Glomerular endothelial cell (primary cell): ENCODE measurements around a stretch of chr13.

DNA sequence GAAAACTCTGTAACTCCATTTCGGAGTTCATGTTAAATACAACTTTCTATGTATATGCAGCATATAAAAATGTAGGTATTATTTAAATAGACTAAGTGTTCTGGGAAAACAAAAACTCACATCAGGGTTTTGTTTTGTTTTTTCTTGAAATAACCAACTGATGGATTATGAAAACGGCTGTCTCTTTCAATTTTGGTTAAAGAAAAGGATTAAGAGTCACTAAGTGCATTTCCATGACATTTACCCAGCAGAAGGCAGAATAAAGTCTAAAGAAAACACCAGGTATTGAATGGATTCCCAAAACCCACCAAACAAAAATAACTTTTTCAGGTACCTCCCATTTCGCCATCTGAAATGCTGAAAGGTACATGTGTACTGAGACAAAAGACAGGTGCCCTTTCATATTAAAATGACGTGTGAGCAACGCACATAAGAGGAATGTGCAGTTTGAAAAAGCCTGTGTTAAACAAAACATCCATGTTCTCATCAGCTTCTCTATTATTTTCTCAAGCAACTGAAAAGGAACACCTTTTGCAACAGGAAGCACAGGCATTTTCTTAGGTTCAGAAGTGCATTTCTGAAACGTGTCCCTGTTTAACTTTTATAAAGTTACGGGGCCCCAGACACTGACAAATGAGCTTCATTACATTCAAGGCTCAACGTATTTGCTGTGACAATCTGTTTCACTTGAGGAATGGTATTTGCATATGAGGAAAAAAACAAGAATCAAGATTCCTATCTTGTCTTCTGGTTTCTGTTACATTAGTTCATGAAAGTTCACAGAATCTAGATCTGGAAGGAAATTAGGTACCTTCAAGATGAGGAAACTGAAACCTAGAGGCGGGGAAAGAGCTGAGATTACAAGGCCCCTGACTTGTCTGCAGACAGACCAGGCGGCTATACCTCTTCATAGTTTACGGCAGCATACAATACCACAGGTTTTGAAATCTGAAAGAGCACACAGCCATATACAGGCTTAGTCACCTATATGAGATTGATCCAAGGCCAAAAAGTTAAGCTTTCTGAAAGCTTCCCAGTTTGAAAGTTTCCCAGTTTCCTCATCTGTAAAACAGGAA is 643.6 kb downstream of the KLF5 start:
- RAMPAGE, long total RNA: no peak

GRCh38 chr13:73967751-73968427 is 909.1 kb downstream of the KLF5 start:
- RAMPAGE, long total RNA: no peak

GRCh38 chr13:74057105-74057614 is 998.4 kb downstream of the KLF5 start:
- RAMPAGE, long total RNA: no peak

DNA sequence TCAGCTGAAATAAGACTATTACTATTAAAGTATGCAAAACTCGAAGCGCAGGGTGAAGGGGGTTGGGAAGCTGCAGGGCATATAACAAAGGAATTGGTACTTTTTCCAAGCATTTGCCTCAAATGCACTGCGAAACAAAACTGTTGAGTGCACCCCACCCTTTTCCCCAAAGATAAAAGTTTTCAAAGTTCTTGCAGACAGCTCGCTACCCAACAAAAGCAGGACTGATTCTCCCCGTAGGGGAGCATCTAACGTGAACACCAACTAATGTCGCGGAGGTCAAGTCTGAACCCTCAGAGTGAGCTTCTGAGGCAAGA is 1073.8 kb downstream of the KLF5 start:
- RAMPAGE, long total RNA: no peak

DNA sequence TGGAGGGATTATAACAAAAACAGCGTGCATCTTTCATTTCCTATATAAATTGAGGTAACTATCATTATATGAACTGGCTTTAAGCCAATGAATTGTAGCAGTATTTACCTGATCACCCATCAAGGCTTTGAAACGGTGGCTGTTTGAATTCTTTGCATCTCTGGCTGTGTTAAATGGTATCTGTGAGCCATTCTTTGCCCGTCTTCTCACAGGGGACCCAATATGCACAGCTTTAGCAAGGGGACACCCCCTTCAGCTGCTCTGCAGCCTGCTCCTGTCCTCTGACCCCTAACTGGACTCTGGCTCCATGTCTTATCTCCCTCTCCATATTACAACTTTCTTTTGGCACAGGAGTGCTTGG is 1109.2 kb downstream of the KLF5 start:
- RAMPAGE, long total RNA: no peak

DNA sequence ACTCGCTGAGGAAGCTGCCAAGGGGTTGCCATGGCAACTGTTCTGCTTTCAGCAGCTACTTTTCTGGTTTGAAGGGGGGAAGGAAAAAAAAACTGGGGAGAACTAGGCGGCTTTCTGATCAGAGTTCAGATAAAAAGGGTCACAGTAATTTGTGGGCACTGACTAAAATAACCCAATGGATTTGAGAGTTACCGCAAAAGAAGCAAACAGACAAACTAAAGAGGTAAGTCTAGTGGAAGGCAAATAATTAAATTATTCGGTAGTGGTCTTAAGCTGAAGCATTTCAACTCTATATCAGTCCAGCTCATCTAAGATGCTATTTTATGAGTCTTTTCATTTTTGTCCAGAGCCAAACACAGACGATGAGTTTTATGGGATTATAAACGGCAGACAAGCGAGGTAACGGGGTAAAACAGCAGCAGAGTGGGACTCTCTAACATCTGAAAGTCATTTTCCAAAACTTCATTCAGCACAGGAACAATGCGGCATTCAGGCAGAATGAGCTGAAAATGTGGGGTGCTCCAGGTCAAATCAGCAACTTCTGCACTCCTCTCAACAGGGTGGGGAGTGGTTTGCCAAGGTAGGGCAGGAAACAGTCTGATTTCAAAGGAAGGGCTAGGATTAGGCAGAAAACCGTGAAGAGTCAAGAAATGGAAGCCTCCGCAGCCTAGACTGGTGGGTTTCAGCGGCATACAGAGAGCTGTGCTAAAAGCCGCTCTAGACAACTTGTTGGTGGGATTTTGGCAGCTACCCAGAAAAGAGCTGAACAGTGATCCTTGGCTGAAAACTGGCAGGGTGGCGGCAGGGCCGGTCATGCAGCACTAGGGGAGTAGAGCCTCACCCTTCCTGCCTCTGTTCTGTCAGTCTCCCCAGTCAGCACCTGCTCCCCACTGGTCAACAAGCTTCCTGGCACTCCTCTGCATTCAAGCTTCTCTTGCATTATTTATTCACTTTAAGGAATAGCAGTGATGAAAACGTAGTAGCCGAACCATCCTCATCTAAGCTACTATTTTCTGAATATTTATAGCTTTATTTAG is 1193.7 kb downstream of the TBC1D4 start:
- RAMPAGE, long total RNA: no peak

GRCh38 chr13:74552619-74553111 is 929.3 kb downstream of the TBC1D4 start:
- RAMPAGE, long total RNA: no peak

- RAMPAGE, long total RNA: no peak
Measured at GRCh38 chr13:75303317-75303833, 178.6 kb downstream of the TBC1D4 start.

- RAMPAGE, long total RNA: no peak
Measured at GRCh38 chr13:75445566-75446201, 36.3 kb downstream of the TBC1D4 start.

GRCh38 chr13:75458836-75459429 is 23.0 kb downstream of the TBC1D4 start:
- RAMPAGE, long total RNA: no peak

GRCh38 chr13:75762376-75763105 is 126.4 kb downstream of the LMO7 start:
- RAMPAGE, long total RNA: no peak

GRCh38 chr13:75763512-75763889 is 127.4 kb downstream of the LMO7 start:
- RAMPAGE, long total RNA: no peak

DNA sequence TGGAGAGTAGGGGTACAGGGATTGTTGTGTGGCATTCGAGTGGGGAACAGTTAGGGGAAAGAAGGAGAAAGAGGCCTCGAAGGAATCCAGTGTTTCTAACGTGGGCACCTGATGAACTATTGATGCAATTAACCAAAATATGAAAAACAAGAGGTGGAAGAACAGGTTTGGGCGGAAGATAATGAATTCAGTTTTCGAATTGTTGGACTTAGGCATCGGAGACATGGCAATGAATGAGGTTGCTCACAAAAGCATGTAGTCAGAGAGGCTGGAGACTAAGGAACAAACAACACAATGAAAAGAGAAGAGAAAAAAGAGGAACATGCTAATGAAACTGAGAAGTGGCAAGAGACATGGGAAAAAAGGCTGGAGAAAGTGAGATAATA is 192.7 kb downstream of the LMO7 start:
- RAMPAGE, long total RNA: no peak

GRCh38 chr13:75836119-75836567 is 200.0 kb downstream of the LMO7 start:
- RAMPAGE, long total RNA: no peak

- RAMPAGE, long total RNA: no peak
Measured at GRCh38 chr13:76019395-76020173, 383.5 kb downstream of the LMO7 start.

DNA sequence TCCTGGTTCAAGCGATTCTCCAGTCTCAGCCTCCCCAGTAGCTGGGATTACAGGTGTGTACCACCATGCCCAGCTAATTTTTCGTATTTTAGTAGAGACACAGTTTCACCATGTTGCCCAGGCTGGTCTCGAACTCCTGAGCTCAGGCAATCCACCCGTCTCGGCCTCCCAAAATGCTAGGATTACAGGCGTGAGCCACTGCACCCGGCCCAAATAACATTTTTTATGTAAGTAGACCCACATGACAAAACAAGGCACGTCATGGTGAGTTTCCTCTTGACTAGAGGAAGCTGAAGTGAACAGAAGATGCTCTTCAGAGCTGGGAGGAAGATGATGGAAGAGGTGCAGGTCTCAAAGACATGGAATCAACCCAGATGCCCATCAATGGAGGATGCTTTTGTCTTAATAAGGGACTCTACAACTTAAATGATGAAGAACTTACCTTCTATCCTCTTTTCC is 139.0 kb downstream of the KCTD12 start:
- RAMPAGE, long total RNA: no peak

- RAMPAGE, long total RNA: no peak
Measured at GRCh38 chr13:76884611-76885003, 1.6 kb downstream of the KCTD12 start.

DNA sequence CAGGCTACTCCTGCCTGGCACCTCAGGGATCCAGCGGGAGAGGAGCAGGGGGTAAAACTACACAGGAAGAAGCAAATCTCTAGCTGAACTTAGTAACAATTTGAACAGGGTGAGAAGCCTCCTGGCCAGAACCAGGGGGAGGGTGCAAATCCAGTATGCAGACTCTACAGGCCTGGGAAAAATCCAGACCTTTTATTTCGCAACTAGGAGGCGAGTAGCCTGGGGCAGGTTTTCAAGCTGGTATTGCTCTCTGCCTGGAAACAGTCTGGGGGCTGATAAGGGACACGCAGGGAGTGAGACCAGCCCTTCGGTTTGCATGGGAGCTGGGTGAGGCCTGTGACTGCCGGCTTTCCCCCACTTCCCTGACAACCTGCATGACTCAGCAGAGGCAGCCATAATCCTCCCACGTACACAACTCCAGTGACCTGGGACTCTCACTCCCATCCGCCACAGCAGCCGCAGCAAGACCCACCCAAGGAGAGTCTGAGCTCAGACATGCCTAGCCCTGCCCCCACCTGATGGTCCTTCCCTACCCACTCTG is 30.6 kb upstream of the ACOD1 start:
- RAMPAGE, long total RNA: no peak

DNA sequence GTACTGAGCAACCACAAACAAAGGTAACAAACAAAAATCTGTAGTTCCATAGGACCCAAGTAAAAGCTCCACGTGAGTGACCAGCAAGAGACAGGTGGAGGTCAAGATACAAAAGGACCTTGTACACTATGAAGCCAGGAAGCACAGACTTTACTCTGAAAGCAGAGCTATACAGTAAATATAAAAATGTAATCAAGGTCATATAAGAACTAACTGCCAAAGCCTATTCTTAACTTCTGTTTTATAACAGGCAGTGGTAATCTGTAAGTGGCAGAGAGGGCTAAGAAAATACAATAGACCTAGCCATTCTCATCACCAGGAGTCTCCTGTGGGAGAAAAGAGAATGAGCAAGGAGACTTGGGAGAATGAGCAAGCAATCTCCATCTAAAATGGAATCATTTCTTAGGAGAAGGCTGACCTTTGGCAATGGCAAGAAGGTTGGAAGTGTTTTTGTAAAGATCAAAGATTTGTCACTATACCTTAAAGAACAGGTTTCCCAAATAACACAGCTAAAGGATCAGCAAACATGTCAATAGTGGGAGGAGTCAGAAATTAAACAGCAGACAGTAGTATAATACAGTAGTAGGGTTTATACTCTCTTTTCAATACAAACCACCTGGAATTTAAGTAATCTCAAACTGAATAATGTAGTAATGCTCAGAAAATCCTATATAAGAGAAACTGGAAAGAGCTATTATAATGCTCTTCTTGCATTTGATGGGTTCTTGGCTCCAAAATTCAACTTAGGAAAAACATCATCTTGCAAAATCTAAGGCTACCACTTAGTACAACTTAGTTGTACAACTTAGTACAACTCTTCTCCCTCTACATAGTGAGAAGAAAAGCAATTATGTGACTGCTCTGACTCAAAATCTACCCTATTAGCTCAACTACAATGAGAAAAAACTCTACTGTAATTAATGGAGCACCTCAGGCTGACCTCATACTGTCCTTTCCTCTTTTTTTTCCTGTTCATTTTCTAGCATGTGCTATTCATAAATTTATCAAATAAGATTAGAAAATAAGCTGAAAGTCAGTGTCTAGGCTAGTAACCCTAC is 12.4 kb downstream of the FBXL3 start:
- RAMPAGE, long total RNA: no peak

GRCh38 chr13:77018512-77018988 is 8.4 kb downstream of the FBXL3 start:
- RAMPAGE, long total RNA: no peak